Measurements from ENCODE around the gene GRIFIN.

DNA sequence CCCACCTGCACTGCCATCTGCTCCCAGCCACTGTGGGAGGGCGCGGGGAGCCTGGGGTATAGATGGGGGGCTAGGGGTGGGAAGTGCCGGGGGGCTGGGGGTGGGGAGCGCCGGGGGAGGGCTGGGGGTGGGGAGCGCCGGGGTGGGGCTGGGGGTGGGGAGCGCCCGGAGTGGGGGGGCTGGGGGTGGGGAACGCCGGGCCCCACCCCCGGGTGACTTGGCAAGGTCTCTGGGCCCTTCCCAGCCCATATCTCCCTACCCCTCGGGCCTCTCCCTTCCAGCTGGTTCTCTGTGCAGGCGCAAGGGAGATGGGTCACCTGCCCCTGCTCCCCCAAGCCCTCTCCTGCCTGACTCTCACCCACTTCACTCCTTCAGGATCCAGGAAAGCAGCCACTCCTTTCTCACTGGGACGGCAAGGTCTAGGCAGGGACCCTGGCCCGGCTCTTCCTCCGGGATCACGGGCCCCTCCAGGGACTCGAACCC is at the start of gene GRIFIN:
GRIFIN (minus strand) TSS at position 32 of the 483 bp plus-strand sequence.
- PRO-cap: no peak
CAGE:
- cytosol, long polyA plus RNA: no peak
- long polyA plus RNA: no peak
- nucleus, long polyA plus RNA: no peak

DNA sequence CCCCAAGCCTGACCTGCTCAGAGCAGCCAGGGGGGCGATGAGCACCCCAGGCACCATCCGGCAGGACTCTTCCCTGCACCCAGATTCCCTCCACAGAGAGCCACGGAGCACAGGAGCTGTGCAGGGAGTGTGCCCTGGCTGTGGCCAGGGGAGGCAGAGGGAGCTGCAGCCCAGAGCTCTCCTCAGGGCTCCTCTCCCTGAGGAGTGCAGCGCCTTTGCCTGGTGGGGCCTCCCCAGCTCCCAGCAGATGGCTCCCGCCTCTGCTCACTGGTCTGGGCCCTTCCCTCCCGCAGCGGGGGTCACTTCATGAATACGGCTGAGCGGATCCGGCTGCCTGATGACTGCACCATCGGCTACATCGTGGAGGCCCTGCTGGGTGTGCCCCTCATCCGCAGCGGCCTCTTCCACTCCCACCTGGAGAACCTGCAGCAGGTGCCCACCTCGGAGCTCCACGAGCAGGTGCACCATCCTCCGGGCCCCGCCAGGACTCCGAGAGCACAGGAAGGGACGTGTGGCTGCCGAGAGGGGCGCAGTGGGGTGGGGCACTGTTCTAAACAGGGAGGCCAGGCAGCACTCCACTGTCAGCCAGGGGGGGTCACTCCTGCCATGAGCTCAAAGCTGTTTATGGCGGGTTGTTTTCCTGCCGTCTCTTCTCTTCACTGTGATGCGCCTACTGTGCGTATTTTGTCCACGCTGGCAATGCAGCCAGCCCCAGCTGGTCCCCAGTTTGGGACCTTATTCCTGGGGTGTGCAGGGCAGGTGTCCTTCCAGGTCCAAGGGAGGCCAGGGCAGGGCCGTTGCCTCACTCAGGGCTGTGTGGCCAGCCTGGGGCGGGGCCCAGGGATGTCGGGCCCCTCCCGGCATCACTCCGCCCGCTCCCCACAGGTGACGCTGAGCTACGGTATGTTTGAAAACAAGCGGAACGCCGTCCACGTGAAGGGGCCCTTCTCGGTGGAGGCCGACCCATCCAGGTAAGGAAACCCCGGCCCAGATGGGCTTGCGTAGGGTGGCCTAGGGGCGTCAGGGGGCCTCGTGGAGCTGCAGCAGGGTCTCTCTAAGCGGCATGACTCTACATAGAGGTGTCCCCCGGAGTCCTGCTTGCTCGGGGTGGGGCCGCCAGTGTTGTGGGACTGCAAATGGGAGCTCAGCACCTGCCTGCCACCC is 6.8 kb downstream of the LFNG start:
- PRO-cap: no peak
CAGE:
- cytosol, long polyA plus RNA: no peak
- long polyA plus RNA: no peak
- nucleus, long polyA plus RNA: no peak

- PRO-cap: no peak
CAGE:
- cytosol, long polyA plus RNA: no peak
- long polyA plus RNA: no peak
- nucleus, long polyA plus RNA: no peak
Measured at GRCh38 chr7:2547090-2547795, 8.1 kb downstream of the BRAT1 start.

DNA sequence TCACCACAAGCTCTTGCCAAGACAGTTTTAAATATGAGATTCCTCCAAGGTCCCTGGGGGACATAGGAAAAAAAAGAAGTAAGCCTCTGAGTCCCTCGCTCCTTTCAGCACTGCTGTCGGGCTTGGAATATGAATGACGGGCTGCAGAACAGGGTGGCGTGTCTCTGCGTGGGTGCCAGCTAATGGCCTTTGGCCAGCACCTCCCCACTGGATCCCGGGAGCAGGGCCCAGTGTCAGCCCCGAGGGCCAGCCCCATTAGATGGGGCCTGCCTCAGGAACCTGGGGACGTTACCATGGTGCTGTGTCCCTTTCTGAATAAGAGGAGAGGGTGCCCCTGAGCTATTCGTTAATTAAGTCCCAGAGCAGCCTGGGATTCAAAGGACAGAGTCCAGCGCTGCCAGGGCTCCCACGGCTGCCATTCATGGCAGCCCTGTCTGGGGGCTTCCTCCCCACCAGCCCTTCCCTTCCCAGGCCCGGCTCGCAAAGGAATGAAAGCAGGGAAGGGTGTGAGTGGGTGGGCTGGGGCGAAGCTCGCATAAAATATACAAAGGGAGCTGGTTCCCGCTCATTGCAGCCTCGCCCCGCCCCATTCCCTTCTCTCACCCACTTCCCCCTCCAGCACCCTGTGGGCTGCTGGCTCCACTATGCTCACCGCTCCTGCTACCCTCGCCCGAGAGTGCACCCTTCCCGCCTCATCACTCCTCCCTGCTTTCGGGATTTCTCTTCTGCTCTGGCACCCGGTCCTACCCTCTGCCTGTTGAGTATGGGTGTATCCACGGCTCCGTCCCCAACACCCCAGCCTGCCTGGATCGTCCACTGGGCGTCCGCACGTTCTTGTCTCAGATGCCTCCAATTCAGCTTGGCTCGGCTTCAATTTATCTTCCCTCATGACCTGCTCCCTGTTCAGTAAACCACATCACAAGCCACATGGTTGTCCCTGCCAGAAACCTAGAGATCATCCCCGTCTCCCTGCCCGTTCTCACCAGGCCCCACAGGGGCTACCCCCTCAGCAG is 14.6 kb upstream of the TTYH3 start:
- PRO-cap: no peak
CAGE:
- cytosol, long polyA plus RNA: no peak
- long polyA plus RNA: no peak
- nucleus, long polyA plus RNA: no peak

- PRO-cap: no peak
CAGE:
- cytosol, long polyA plus RNA: no peak
- long polyA plus RNA: no peak
- nucleus, long polyA plus RNA: no peak
Measured at GRCh38 chr7:2621113-2621704, 10.6 kb upstream of the TTYH3 start.

GRCh38 chr7:2639824-2640409 is 8.1 kb downstream of the TTYH3 start:
- PRO-cap: no peak
CAGE:
- cytosol, long polyA plus RNA: no peak
- long polyA plus RNA: no peak
- nucleus, long polyA plus RNA: no peak

GRCh38 chr7:2649776-2650215 is 18.0 kb downstream of the TTYH3 start:
- PRO-cap: no peak
CAGE:
- cytosol, long polyA plus RNA: no peak
- long polyA plus RNA: no peak
- nucleus, long polyA plus RNA: no peak

- PRO-cap: no peak
CAGE:
- cytosol, long polyA plus RNA: no peak
- long polyA plus RNA: no peak
- nucleus, long polyA plus RNA: no peak
Measured at GRCh38 chr7:2662430-2662602, 25.7 kb upstream of the AMZ1 start.

- PRO-cap: no peak
CAGE:
- cytosol, long polyA plus RNA: no peak
- long polyA plus RNA: no peak
- nucleus, long polyA plus RNA: no peak
Measured at GRCh38 chr7:2666406-2666922, 21.5 kb upstream of the AMZ1 start.

DNA sequence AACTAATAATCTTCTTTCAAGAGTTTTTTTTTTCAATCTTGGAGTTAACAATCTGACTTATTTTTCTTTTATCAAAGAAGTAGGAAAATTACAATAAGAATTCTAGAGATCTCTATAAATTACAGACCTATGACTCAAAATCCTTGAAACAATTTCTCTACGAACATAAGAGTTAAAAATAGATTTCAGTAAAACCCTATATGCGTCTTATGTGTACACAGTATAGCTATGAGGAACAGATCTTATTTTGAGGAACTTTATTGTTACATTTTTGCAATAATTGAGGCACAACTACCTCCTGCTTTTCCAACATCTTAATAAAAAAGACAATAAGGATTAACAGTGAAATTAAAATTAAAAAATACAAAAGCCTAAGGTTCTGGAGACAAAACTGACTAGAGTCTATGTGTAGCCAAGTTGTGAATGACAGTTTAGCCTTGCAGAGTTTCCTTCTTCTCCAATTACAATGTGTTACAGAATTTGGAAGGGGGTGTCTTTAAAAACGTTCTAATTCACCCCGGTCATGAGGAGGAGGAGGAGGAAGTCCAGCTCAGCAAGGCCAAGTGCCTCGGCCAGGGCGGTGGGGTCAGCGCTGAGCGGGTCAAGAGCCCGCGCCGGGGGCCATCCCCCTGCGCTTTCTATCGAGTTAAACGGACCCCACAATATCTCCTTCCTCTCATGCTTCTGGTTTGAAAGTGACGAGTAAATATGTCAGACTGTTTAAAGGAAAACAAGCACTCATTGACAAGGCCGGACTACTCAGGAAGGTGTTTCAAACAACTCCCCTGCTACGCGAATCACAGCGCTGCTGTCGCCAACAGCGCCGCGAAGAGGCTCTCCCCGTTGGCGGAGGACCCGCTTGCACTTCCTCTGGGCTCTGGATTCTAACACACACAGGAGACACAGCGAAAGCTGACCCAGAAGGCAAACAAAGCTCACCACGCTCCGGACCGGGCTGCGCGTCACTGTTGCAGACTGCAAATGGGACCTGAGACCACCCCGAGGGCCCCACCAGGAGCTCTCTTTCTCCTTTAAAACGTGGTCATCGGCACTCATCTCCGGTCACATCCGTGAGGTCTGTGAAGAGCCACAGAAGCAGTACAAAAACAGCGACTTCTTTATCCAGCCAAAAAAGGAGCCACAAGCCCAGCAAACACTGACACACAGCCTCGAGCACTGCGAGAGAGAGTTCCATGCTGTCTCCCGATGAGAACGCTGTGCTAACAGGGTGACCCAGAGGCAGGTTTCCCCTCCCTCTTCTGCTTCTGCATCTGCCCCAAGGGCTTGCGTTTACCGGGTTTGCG is 40.8 kb downstream of the AMZ1 start:
- PRO-cap: no peak
CAGE:
- cytosol, long polyA plus RNA: no peak
- long polyA plus RNA: no peak
- nucleus, long polyA plus RNA: no peak

GRCh38 chr7:2730915-2731576 is 43.0 kb downstream of the AMZ1 start:
- PRO-cap: no peak
CAGE:
- cytosol, long polyA plus RNA: no peak
- long polyA plus RNA: no peak
- nucleus, long polyA plus RNA: no peak

- PRO-cap: no peak
CAGE:
- cytosol, long polyA plus RNA: no peak
- long polyA plus RNA: no peak
- nucleus, long polyA plus RNA: no peak
Measured at GRCh38 chr7:3117876-3118286, 74.2 kb upstream of the CARD11 start.

GRCh38 chr7:3194726-3195130 is 106.3 kb upstream of the SDK1 start:
- PRO-cap: no peak
CAGE:
- cytosol, long polyA plus RNA: no peak
- long polyA plus RNA: no peak
- nucleus, long polyA plus RNA: no peak

- PRO-cap: no peak
CAGE:
- cytosol, long polyA plus RNA: no peak
- long polyA plus RNA: no peak
- nucleus, long polyA plus RNA: no peak
Measured at GRCh38 chr7:3216926-3217632, 84.0 kb upstream of the SDK1 start.

GRCh38 chr7:3232129-3232755 is 68.8 kb upstream of the SDK1 start:
- PRO-cap: no peak
CAGE:
- cytosol, long polyA plus RNA: no peak
- long polyA plus RNA: no peak
- nucleus, long polyA plus RNA: no peak

- PRO-cap: no peak
CAGE:
- cytosol, long polyA plus RNA: no peak
- long polyA plus RNA: no peak
- nucleus, long polyA plus RNA: no peak
Measured at GRCh38 chr7:3380659-3381415, 79.8 kb downstream of the SDK1 start.

- PRO-cap: no peak
CAGE:
- cytosol, long polyA plus RNA: no peak
- long polyA plus RNA: no peak
- nucleus, long polyA plus RNA: no peak
Measured at GRCh38 chr7:3461843-3462406, 160.9 kb downstream of the SDK1 start.

- PRO-cap: no peak
CAGE:
- cytosol, long polyA plus RNA: no peak
- long polyA plus RNA: no peak
- nucleus, long polyA plus RNA: no peak
Measured at GRCh38 chr7:3638967-3639266, 337.9 kb downstream of the SDK1 start.

DNA sequence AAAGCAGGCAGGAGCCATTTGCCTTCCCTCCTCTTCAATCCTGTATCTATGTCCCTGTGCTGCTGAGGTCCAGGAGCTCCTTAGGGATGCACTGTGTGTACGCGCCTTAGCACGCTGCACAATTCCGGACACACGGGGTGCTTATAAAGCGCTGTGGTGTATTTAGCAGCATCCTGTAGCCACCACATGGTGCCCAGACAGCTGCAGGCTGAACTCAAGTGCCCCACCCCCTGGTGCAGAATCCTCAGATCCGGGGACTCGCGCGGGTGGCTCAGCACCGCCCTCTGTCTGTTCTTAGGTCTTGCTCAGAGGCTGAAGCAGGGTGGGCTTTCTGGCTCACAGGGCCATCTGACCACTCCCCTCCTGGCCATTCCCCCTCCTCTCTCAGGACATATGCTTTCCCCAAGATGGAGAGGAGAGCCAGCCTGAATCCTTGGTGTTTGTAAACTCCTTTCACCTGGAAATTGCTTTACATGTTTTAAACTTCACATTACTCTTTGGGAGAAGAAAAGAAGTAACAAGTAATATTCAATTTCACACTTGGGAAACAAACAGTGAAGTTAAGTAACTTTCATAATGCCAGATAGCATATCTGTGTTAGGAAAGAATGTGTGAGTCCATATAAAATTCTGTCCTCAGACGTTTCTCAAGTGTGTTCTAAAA is 421.6 kb downstream of the SDK1 start:
- PRO-cap: no peak
CAGE:
- cytosol, long polyA plus RNA: no peak
- long polyA plus RNA: no peak
- nucleus, long polyA plus RNA: no peak

DNA sequence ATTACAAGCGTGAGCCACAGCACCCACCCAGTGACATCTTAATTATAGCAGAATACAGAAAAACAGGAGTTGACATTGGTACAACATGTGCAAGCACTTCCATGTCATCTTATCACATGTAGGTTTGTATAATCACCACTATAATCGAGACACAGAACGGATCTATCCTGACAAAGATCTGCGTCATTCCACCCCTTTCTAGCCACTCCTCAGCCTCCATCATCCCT is 262.3 kb upstream of the FOXK1 start:
- PRO-cap: no peak
CAGE:
- cytosol, long polyA plus RNA: no peak
- long polyA plus RNA: no peak
- nucleus, long polyA plus RNA: no peak

Measured in A549 (cell line).